Temporal lobe (tissue), 2 donors: ENCODE data around the genes CLEC2D, CD69, CLEC1B, KLRC4, KLRC1 and TAS2R14.

GRCh38 chr12:9664183-9664984 is 5.1 kb upstream of the CLEC2D start:
- RAMPAGE, long total RNA: no peak

- RAMPAGE, long total RNA: no peak
Measured at GRCh38 chr12:9669421-9669898, at the start of gene CLEC2D. Gene CLEC2D, plus strand, starts transcription at chr12:9669713.

- RAMPAGE, long total RNA: no peak
Measured at GRCh38 chr12:9760532-9761276, at the start of gene CD69. Gene CD69, minus strand, starts transcription at chr12:9760901.

DNA sequence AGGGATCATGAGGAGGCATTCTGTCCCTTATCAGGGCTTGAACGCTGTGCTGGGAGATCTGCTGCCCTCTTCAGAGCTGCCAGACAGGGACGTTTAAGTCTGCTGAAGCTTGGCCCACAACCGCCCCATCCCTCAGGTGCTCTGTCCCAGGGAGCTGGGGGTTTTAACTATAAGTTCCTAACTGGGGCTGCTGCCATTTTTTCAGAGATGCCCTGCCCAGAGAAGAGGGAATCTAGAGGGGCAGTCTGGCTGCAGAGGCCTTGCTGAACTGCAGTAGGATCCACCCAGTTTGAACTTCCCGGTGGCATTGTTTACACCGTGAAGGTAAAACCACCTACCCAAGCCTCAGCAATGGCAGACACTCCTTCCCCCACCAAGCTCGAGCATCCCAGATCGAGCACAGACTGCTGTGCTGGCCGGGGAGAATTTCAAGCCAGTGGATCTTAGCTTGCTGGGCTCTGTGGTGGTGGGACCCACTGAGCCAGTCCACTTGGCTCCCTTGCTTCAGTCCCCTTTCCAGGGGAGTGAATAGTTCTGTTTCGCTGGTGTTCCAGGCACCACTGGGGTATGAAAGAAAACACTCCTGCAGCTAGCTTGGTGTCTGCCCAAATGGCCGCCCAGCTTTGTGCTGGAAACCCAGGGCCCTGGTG is 20.0 kb downstream of the CLEC2B start:
- RAMPAGE, long total RNA: no peak

DNA sequence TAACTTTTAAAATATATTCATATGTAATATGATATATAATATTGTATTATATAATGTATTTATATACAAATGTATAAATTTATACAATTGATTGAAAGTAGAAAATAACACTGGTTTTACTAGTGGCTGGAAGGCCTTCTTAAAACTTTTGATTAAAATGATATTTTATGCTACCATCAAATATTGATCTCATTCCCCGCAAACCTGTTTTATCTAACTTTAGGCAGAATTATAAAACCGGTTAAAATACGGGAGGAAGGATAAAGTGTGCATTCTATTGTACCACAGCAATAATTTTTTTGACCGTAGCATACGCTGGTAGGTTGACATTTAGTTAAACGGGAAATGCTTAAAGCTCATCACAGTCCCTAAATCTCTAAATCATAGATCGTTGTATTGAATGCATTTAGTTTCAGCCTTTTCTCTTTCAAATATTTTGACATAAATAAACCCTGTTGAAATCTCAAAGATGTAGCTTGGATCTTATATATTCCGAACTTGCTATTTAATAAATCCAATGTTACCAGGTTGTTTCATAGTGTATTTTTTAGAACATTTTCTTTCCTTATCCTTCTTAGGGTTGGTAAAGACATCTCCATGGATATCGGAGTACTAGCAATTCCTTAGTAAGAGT is 913 bp downstream of the CLEC2B start:
- RAMPAGE, long total RNA: no peak

DNA sequence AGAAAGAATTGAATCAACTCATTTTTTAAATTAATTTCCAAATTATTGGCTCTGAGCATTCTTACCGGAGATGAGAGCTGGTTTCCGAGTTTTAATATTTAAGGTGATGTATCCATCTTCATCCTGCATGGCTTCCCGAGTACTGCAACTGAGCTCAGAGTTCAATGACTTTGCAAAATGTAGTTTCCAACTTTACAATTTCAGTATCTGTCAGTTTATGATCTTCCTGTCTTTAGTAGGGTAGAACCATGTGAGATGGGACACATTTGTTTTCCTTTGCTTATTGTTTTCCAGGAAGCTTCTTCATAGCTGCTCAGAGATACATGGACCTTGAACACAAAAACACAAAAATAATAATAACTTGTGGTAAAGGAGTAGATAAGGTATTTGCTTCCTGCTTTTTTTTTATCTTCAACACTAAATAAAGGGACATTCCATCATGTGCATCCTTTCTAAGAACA is at the start of gene CLEC1B:
TSS of gene CLEC1B (minus strand) at position 150 of the 461 bp plus-strand sequence.
- RAMPAGE, long total RNA: no peak

DNA sequence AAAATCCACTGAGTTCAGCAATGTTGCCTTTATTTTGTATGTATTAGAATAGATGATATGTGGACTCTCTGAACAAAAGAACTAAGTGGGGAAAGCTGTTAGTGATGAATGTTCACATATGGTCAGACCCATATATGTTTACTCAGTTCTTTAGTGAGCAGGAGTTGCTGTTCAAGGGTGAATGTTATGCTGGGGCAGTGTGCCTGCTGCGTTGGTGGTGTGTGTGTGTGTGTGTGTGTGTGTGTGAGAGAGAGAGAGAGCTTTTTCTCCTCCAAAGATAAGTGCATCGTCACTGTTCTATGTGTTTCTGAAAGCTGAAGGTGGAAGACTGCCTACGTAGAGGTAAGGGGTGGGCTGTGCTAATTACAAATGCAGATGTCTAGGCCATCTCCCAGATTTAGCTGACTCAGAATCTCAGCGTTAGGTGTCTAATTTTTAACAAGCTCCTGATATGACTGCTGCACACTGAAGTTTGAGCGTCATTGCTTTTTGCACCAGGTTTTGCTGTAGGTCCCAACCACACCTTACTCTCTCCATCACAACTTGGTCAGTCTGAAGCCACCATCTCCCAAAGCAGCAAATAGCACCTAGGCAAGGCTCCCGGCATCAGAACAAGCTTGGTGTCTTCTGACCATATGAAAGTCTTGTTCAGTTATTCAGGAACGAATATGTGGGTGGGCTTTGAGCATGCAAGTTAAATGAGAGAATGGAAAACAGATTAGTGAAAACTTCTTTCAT is 10.6 kb downstream of the GABARAPL1 start:
- RAMPAGE, long total RNA: no peak

GRCh38 chr12:10362193-10362582 is 27.7 kb downstream of the KLRK1 start:
- RAMPAGE, long total RNA: no peak

- RAMPAGE, long total RNA: no peak
Measured at GRCh38 chr12:10362593-10363518, 27.0 kb downstream of the KLRK1 start.

- RAMPAGE, long total RNA: no peak
Measured at GRCh38 chr12:10394309-10395174, 4.7 kb upstream of the KLRK1 start.

- RAMPAGE, long total RNA: no peak
Measured at GRCh38 chr12:10409279-10409775, at the start of gene KLRC4. Gene KLRC4, minus strand, starts transcription at chr12:10409757.

GRCh38 chr12:10452939-10453583 is at the start of gene KLRC1:
Gene KLRC1, minus strand, starts transcription at chr12:10453377.
- RAMPAGE, long total RNA: no peak

GRCh38 chr12:10554583-10555547 is 49.2 kb downstream of the EIF2S3B start:
- RAMPAGE, long total RNA: no peak

DNA sequence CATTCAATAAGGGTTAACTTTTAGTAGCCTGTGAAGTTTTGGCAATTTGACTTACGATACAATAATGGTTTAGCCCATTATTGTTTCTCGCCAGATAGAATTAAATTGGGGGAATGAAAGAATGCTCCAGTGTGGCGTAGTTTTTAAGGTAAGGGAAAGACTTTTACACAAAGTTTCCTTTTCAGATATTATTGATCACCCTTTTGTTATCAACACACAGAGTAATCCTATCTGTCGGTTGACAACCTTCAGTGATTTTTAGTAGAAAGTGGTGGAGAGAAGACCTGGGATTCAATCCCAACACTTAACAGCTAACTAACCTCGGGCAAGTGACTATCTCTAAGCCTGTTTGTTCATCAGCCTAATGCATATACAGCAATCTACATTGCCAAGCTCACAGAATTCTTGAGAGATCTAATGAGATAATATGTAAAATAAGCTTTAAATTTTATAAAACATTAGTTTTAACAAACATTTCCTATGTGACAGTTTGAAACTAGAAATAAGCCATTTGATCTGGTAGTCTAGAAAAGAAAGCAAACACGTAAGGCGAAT is 845 bp upstream of the MAGOHB start:
- RAMPAGE, long total RNA: no peak

- RAMPAGE, long total RNA: no peak
Measured at GRCh38 chr12:10698148-10698598, 24.3 kb upstream of the STYK1 start.

DNA sequence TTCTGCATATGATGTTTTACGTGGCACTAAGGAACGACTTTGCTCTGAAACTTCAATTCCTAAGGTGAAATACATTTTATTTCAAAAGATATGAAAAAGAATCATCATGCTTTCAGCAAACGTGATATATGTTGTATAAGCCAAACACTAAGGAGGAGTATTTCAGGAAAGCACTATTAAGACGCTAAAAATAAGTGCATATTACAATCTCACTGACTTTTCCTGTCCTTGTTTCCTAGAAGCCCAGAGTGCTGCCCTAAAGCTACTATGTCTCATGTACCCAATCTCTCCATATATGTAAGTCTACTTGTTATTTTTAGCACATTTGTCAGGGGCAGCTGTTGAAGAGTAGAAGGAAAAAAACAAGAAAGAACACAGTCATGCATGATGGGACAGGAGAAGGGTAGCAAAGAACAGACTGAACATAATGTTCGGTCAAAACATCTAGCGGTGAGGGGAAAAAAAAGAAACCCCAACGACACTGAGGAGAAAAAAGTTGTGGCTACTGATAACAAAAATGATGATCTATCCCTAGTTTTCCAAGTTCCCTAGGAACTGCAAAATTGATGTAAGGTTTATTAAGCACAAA is 14.3 kb downstream of the YBX3 start:
- RAMPAGE, long total RNA: no peak

GRCh38 chr12:10718010-10719020 is 4.8 kb downstream of the YBX3 start:
- RAMPAGE, long total RNA: no peak

DNA sequence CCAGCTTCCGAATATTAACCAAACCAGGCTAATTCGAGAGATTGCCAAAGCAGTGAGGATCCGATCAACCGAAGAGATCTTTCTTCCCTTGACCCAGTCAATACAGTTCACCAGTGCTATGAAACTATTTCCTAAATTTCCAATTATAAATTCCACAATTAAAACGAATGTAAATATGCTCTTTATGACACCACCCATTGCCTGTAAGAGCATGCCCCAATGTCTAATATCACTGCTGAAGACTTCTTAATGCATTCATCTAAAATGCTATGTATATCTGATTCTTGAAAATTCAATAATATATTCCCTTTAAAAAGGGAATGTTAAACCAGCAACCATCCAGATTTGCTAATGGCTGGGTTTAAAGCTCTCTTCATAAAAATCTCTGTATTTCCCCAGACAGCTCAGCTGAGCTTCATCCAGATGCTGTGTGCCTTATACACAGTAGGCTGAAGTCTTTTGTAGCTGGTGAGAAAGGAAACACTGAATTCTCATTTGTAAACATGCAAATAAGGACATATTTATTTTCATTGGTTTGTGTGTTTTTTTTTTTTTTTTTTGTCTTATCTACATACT is at the start of gene TAS2R14:
TSS of gene TAS2R14 (minus strand) at position 254 of the 576 bp plus-strand sequence.
- RAMPAGE, long total RNA: no peak

DNA sequence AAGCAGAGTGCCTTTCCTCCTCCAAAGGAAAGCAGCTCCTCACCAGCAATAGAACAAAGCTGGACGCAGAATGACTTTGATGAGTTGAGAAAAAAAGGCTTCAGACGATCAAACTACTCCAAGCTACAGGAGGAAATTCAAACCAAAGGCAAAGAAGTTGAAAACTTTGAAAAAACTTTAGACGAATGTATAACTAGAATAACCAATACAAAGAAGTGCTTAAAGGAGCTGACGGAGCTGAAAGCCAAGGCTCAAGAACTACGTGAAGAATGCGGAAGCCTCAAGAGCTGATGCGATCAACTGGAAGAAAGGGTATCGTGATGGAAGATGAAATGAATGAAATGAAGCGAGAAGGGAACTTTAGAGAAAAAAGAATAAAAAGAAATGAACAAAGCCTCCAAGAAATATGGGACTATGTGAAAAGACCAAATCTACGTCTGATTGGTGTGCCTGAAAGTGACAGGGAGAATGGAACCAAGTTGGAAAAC is 18.9 kb downstream of the PRB4 start:
- RAMPAGE, long total RNA: no peak

DNA sequence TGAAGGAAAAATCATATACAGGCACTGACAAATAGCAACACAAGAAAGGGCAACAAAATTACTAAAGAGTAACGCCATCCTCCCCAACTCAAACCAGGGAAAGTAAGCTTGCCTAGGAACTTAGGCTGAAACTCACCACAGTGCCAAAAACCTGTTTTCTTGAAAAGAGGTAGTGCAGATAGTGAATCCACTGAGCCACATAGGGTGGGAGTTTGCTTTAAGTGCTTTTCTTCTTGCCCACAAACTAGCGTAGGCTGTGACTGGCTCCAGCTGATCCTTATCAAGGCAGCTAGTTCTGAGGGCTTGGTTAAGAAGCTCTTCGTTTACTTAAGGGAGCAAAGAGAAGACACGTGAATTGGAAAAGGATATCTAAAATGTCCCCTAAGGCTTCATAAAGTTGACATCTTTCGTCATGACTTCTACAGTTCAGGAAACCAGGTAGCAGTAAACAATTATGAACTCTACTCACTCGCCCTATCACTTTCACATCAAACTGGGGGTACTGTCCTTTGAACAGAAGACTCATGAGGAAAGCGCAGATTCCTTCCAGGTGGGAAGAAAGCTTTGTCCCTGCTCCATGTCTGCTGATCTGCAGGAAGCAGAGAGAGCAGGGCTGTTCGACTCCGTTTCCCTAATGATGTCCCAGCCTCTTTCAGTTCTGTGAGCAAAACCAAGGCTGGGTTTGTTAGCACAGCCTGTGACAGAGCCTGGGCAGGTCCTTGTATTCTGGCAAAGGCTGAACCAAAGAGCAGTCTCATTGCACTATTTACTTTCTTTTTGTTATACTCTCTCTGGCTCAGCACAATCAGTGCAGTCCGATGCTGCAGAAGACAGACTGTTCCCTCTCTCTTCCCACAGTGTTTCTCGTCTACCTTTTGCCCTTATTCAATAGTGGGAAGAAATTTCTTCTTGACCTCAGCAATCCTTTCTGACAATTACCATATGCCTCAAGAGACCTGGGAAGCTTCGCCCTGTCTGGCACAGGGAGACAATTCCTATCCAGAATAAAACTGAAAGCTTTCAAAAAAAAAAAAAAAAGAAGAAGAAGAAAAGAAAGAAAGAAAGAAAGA is 93.5 kb upstream of the ETV6 start:
- RAMPAGE, long total RNA: no peak